Peripheral blood mononuclear cell (primary cell): Measurements from ENCODE around the genes SPRED1 and THBS1.

DNA sequence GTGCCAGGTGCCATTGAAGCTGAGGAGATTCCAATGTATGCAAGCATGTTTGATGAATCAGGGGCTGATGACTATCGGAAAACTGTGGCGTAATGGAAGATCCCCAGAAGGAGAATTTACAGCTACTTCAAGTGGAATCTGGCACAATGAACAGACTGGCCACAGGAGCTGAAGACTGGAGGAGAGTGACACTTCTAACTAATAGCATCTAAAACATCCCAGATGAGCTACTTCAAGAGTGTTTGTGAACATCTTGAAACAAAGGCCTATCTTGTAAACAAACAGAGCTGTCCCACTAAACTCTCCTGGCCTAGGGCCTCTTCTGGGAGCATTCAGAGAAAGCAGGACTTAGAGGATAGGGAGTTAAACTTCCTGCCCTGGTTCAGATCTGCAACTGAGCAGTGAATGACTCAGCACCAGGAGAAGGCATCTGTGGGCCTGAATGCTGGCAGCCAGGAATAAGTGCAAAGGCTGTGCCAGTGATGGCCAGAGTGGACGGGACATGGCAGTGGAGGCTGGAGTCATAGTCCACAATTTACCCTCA, 15.3 kb upstream of the ACTC1 start:
- PRO-cap, 8 experiments: no peak in any of the 8 experiments

DNA sequence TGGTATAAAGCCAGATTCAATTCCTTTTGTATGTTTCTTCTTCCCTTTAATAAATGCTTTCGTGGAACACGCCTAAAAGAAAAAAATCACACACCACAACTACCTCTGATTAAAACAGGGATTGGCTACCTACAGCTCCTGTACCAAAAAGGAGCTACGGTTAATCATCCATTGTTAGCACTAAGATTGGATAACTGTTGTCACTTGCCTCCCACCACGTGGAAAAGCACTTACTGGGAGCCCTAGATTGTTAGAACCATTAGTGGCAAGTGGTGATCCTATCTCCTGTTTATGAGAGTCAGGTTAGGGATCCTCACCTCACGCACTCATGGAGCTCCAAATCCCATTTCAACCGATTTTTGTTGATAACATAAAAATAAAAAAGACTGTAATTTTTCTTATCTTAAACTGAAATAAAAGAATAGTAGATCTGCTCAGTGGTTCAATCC, 1.0 kb downstream of the ZNF770 start:
- PRO-cap, 8 experiments: no peak in any of the 8 experiments

DNA sequence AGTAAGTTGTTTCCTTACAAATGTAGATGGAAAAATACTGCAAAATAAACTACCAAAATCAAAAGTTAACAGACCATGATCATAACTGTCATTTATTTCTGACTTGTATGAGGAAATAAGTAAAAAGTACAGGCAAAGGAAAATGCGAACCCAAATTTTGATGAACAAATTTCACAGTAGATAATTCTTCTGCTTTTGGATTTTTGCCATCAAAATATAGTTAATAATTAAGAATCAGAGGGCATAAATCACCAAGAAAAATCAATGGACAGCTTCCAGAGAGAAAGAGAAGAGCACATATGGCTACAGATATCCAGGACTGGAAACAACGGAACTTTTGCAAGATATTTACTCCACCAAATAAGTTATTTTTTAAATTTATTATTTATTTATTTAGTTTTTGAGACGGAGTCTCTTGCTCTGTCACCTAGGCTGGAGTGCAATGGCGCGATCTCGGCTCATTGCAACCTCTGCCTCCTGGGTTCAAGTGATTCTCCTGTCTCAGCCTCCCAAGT, 35.1 kb upstream of the NANOGP8 start:
- PRO-cap, 8 experiments: no peak in any of the 8 experiments

GRCh38 chr15:35158691-35159467, 73.8 kb upstream of the NANOGP8 start:
- PRO-cap, 8 experiments: no peak in any of the 8 experiments

DNA sequence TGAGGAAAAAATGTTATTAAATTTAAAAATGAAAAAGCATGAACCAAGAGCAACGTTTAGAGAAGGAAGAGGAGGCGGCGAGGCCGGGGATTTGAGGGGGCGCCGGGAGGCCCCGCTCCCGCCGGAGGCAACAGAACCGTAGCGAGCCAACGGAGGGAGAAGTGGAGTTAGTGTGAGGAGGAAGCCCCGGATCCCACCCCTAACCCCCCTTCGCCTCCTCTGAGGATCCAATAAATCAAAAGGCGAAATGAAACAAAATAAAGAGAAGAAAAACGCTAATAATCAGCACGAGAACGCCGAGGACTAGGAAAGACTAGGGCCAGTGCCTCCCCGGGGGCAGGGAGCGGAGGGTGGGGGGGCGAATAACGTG, 1.8 kb downstream of the MEIS2 start:
- PRO-cap, 8 experiments: no peak in any of the 8 experiments

DNA sequence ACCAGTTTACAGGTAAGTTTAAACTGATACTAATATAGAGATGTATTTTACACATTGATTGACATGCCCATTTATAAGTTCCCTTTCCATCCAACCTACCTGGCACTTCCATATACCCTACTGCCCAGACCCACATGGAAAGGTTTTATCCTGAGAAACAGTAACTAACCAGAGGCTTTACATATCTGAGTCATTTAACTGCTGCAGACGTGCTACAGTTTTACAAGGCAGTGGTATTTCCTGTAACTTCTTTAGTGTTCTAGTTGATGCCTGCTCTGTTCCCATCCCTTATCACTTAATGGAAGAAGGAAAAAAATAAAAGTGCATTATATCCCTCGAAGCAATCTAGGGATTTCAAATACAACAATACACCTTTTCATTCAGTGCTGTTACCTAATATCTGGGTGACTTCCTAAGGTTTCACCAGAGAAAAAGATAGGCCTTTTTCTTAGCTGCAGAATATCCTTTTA, 107.1 kb downstream of the TMCO5A start:
- PRO-cap, 8 experiments: no peak in any of the 8 experiments

GRCh38 chr15:38042778-38043180, 108.3 kb downstream of the TMCO5A start:
- PRO-cap, 8 experiments: no peak in any of the 8 experiments

DNA sequence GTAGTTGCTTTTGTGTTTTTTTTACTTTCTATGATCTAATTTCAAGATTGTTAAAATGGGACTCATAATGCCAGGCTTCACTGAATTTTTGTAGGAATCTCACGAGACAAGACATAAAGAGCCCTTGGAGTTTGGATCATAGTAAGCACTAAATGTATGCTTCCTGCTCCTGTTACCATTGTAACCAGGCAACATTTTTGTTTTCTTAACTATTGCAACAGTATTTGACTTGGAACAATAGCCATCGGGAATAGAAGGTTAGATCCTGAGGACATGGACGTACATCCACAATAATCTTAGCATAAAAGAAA, 131.2 kb downstream of the TMCO5A start:
- PRO-cap, 8 experiments: no peak in any of the 8 experiments

DNA sequence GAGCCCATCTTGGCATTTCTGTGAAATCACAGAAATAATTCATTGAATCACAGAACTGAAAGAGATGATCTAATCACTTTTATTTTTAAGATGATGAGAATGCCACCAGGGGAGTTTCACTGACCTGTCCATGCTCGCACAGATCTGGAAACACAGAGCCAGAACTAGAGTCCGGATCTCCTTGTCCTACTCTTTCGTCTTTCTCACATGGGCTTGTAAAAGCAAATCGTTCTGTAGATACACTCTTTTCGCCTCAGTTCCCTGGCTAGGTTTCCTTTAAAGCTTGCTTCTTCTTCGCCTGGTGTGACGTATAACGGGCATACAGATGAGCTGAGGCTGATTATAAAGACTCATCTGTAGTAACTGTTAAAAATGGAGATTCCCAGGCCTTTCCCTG, 122.4 kb upstream of the SPRED1 start:
- PRO-cap, 8 experiments: no peak in any of the 8 experiments

GRCh38 chr15:38251763-38252062, 923 bp upstream of the SPRED1 start:
- PRO-cap, 8 experiments: peak in 3 of 8 experiments; most common minus-strand start chr15:38251843 (in 1)

DNA sequence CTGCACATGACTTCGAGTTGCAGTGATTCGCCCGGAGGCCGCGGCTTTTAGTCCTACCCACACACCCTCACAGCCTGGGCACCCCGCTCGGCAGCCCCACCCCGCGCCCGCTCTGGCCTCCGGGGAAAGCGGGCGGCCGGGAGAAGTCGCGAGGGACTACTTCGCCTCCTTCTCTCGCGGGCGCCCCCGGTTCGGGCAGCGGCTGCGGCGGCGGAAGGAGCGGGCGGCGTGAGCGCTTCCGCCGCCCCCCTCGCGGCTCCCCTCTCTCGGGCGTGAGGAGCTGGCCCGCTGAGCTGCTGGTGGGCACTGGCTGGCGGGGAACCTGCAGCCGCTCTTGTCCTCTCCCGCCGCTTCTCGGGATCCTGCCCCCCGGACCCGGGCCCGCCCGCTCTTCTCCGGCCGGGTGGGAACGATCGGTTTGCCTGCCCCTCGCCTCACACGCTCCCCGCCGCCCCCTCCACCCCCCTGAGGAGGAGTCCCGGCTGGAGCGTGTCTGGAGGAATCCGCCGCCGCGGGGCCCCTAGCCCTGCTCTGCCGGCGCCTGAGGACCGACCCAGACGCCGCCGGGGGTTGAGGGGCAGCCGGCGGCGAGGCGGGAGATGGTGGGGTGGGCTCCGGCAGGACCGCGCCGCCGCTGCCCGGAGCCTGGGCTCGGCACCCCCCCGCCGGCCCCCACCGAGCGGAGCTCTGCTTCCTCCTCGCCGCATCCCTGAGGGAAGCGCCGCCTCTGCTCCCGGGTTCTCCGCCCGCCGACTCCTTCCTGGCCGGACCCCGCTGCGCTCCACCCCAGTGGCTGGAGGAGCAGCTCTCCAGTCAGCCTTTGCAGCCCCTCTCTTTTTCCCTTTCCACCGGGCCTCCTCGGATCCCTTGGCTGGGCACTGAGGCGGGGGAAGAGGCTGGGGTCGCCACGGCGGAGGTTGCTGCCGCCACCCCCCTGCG, at the start of gene SPRED1:
Gene SPRED1, plus strand, starts transcription at position 774 of the 939 bp plus-strand sequence.
- PRO-cap, 8 experiments: peak in 7 of 8 experiments; most common plus-strand start position 22 of the sequence (in 5)

GRCh38 chr15:38282608-38283387, 30.2 kb downstream of the SPRED1 start:
- PRO-cap, 8 experiments: no peak in any of the 8 experiments

- PRO-cap, 8 experiments: peak in 1 of 8 experiments; most common minus-strand start chr15:38558278 (in 1)
These were observed 6.8 kb downstream of the RASGRP1 start for GRCh38 chr15:38557704-38558377.

- PRO-cap, 8 experiments: no peak in any of the 8 experiments
These were observed 87.2 kb upstream of the RASGRP1 start for GRCh38 chr15:38651737-38652232.

- PRO-cap, 8 experiments: no peak in any of the 8 experiments
These were observed 440.9 kb upstream of the THBS1 start for GRCh38 chr15:39139923-39140461.

- PRO-cap, 8 experiments: no peak in any of the 8 experiments
These were observed 332.8 kb upstream of the THBS1 start for GRCh38 chr15:39248009-39248567.

- PRO-cap, 8 experiments: peak in 4 of 8 experiments; most common plus-strand start chr15:39468577 (in 3); most common minus-strand start chr15:39468824 (in 1)
These were observed 112.5 kb upstream of the THBS1 start for GRCh38 chr15:39468219-39468886.

DNA sequence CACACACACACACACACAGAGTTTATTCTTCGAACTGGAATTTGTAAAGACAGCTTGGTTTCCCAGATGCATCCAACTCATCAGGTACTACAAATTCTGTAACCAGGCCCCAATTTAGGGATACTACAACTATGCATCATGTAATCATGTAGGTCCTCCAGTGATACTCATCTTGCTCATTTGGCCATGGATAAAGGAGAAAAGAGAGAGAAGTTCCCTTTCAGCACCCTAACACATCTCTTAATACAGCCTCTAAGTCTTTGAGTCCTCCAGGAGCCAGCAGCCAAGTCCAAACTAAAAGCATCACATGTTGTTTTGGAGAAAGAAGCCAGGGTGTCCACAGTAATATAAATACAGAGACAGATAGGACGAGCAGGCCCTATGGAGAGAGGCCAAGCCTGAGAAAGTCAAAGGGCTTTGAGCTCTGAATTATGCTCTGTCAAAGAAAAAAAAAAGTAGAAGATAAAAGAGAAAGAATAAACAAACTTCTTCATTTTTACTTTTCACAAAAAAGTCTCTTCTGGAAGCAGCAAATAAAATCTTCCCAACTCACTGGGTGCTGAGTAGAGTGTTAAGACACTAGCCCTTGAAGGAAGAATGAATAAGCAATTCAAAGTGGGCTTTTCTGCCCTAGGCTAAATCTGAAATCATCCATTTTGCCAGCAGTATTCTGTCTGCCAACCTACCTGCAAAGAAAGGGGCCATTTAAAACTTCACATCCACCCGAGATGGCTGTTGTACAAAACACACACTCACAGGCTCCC, 92.4 kb upstream of the THBS1 start:
- PRO-cap, 8 experiments: no peak in any of the 8 experiments

DNA sequence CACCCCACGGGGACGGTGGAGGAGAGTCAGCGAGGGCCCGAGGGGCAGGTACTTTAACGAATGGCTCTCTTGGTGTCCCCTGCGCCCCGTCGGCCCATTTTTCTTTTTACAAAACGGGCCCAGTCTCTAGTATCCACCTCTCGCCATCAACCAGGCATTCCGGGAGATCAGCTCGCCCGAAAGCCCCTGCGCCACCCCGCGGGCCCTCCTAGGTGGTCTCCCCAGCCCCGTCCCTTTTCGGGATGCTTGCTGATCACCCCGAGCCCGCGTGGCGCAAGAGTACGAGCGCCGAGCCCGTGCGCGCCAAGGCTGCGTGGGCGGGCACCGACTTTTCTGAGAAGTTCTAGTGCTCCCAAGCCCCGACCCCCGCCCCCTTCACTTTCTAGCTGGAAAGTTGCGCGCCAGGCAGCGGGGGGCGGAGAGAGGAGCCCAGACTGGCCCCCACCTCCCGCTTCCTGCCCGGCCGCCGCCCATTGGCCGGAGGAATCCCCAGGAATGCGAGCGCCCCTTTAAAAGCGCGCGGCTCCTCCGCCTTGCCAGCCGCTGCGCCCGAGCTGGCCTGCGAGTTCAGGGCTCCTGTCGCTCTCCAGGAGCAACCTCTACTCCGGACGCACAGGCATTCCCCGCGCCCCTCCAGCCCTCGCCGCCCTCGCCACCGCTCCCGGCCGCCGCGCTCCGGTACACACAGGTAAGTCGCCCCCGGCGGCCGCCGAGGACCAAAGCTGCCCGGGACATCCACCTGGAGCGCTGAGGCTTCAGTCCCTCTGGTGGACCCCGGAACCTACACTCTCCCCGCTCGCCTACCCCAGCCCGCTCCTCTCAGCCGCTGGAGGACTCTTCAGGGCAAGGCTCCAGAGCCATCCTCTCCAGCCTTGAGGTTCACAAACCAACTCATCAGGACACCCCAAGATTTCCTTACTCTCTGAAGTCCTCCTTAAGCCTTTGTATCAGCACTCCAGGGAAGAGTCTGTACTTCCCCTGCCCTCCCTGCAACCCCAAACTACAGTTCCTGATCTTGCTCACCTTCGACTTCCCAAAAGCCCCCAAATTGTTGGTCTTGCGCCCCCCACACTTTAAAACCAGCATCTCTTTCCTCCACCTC, at the start of gene THBS1:
Gene THBS1, plus strand, starts transcription at position 539 of the 1,102 bp plus-strand sequence.
- PRO-cap, 8 experiments: peak in 7 of 8 experiments; most common plus-strand start position 539 of the sequence (in 4); most common minus-strand start position 275 of the sequence (in 6)

GRCh38 chr15:39594827-39595285, 14.0 kb downstream of the THBS1 start:
- PRO-cap, 8 experiments: no peak in any of the 8 experiments